Daoy (cell line): ENCODE results near the genes ABHD12B, TMX1 and TXNDC16.

GRCh38 chr14:50531700-50532219 is 609 bp downstream of the MAP4K5 start:
- RAMPAGE, long total RNA, result no peak

GRCh38 chr14:50559561-50559911 is 409 bp upstream of the ATL1 start:
- RAMPAGE, long total RNA, result no peak

GRCh38 chr14:50659745-50660247 is 8.3 kb downstream of the SAV1 start:
- RAMPAGE, long total RNA, result no peak

- RAMPAGE, long total RNA, result no peak
Observed at GRCh38 chr14:50871861-50872308, at the start of gene ABHD12B. ABHD12B (plus strand) TSS chr14:50872053.

DNA sequence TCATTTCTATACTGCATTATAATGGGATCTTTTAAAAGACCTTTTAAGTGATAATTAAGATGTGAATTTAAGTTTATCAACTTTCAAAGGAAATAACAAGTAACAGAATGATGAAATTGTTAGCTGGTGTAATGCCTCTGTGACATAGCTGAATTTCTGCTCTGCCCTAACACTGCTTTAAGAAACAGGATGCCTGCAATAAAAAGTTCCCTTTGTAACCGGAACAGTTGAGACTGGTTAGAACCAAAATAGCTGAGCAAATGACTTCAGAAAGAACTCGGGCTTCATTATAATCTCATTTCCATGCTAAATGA is 23.4 kb upstream of the PYGL start:
- RAMPAGE, long total RNA, result no peak

GRCh38 chr14:50996896-50997352 is 52.6 kb upstream of the PYGL start:
- RAMPAGE, long total RNA, result no peak

- RAMPAGE, long total RNA, result start-site peak on the plus strand at chr14:51240238-51240279, 489 and 595 reads in 2 replicates
Observed at GRCh38 chr14:51239713-51241004, at the start of gene TMX1. TMX1 (plus strand) TSS chr14:51240247.

- RAMPAGE, long total RNA, result no peak
Observed at GRCh38 chr14:51395217-51396008, 155.4 kb downstream of the TMX1 start.

DNA sequence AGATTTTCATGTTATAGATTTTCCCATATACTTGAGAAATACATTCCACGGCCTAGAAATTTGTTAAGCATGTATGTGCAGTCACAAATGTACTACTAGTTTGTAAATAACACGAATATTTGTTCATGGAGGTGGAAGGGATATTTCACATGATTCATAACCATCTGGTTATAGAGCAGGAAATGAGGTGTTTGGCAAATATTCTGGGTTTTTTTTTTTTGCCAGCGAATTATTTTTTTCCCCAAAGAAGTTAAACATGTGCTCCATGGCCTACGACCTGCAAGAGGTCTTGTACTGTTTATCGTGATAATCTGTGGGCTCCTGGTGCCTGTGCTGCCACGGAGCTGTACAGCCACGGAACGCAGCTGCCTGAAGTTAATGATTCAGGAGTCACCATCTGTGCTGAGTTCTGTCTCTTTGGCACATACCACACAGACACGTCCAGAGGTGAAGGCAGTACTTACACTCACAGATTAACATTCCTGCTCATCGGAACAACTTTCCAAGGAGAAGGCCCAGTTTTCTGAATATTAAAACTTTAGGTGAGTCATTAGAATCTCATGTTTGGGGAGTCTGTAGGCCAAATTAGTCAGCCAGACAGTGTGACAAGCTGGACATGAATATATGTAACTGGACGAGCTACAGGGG is 156.3 kb downstream of the TMX1 start:
- RAMPAGE, long total RNA, result no peak

- RAMPAGE, long total RNA, result no peak
Observed at GRCh38 chr14:51905587-51906148, 45.3 kb downstream of the GNG2 start.

GRCh38 chr14:51930511-51930909 is 58.8 kb upstream of the RTRAF start:
- RAMPAGE, long total RNA, result no peak

DNA sequence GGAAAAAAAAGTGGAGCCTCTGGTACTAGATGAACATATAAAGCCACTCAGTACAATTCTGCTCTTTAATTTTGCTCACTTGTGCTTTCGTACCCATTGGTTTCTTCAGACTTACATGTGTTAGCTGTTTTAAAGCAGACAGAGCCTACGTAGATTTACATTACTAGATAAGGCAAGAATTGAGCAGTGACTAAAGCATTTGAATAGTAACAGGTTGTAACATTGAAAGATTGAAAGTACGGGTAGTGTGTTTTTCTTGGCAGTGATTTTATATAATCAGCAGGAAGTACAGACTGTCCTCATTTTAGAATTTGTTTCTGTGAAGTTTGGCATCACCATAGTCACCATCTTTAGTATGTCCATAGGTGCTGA is 13.9 kb downstream of the RTRAF start:
- RAMPAGE, long total RNA, result no peak

GRCh38 chr14:52279254-52279898 is 11.9 kb downstream of the PTGDR start:
- RAMPAGE, long total RNA, result no peak

DNA sequence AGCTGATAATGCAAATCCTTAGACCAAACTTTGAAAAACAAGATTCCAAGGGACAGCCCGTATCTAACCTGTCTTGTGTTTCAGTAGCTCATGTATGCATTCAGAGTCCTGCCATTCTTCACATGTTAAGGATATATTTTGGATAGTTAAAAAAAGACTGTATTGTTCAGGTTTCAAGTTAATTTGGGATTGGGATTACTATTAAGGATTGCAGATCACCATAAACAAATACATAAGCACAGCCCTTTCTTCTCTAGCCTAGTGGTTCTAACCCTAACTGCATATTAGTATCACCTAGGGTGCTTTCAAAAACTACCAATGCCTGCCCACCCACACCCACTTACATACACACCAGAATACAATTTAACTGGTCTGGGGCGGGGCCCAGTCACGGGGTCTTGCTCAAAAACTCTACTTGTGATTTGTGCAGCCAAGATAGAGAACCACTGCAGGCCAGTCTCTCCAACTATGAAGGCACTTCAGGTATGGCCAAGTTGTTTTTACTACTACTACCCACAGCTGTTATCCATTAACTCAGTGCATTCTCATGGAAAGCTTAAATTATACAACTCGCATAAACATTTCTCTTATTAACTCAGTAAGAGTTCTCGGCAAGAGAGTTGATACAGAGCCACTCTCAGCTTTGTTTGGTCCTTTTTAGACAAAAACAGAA is 85.6 kb downstream of the PTGER2 start:
- RAMPAGE, long total RNA, result no peak

DNA sequence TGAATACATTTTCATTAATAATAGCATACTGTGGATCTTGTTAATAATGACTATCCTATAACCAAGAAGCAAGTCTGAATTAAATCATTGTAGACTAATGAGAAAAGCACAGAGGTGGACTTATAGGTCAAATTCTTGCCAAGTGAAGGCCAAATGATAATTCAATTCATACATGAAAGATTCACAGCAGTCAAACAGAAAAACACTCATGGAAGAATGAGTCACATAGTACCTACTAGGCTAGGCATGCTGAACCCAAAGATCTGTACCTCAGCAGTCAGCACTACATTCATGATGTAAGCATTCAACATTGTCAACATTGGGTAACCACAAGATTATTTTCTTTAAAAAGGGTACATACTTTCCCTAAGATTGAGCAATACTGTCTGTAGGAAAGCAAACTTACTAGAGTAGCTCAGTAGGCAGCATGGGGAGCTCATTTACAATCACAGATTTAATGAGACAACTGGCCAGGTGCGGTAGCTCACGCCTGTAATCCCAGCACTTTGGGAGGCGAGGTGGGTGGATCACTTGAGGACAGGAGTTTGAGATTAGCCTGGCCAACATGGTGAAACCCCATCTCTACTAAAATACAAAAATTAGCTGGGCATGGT is 94.4 kb downstream of the TXNDC16 start:
- RAMPAGE, long total RNA, result no peak

GRCh38 chr14:52551472-52552604 is at the start of gene TXNDC16:
TXNDC16 (minus strand) TSS chr14:52552505.
- RAMPAGE, long total RNA, result no peak

DNA sequence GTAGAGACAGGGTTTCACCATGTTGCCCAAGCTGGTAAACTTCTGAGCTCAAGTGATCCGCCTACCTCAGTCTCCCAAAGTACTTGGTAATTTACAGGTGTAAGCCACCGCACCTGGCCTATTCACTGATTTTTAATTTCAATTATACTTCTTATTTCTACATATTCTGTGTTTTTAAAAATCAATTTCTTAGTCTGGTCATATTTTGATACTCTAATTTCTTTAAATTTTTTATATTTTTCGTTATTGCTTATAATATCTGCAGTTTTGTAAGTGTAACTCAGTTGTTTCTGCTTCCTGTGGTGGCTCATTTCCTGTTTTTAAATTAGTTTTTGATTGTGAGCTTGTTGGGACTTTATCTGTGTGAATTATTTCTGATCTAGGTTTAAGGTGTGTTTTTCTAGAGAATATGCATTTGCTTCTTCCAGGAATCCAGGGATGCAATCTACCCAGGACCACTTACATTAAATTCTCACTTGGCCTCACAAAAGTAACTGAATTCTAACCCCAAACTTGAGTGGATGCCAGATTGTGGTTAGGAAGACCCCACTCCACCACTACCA is 11.7 kb downstream of the STYX start:
- RAMPAGE, long total RNA, result no peak

DNA sequence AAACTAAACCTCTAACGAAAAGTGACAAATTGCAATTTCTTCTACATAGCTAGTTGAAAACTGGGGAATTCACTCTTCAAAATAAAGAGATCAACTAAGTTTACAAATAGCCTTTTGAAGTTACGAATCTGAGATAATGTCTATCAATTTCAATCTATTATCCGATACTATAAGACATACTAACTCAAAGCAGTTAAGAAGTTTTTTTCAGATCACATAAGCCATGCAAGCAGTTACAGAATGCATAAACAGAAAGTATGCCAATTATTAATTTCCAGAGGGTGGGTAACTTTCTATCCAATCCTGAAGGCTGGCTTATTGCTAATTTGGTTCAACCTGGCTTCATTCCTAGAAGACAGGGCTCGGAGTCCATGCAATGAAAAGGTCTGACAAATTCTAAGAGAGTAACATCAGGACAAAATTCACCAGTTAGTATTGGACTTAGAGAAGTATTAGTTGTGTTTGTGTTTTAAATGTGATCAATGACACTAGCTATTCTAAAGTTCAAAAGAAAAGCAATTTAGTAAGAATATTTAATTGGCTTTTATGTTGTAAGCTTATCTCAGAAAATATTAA is 15.0 kb downstream of the FERMT2 start:
- RAMPAGE, long total RNA, result no peak

DNA sequence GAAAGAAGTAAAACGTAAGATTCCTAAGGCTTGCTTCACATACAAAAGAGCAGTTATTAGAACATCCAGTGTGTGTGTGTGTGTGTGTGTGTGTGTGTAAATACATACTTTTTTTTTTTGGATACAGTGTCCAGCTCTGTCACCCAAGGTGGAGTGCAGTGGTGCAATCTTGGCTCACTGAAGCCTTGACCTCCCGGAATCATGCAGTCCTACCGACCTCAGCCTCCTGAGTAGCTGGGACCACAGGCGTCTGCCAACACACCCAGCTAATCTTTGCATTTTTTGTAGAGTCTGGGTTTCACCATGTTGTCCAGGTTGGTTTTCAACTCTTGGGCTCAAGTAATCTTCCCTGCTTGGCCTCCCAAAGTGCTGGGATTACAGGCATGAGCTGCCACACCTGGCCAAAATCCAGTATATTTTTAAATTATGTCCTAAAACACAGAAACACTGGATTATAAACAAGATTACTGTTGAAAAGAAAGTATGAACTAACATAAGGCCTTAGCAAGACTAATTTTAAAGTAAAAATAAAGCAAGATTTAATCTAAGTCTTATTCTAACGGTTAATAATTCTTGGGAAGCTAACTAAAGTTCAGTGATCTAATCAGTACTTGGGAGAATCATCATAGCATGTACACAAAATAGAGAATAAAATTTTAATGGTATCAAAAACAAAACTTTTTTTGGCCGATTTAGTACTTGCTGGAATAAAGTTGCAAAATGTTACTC is 92.6 kb upstream of the FERMT2 start:
- RAMPAGE, long total RNA, result no peak

DNA sequence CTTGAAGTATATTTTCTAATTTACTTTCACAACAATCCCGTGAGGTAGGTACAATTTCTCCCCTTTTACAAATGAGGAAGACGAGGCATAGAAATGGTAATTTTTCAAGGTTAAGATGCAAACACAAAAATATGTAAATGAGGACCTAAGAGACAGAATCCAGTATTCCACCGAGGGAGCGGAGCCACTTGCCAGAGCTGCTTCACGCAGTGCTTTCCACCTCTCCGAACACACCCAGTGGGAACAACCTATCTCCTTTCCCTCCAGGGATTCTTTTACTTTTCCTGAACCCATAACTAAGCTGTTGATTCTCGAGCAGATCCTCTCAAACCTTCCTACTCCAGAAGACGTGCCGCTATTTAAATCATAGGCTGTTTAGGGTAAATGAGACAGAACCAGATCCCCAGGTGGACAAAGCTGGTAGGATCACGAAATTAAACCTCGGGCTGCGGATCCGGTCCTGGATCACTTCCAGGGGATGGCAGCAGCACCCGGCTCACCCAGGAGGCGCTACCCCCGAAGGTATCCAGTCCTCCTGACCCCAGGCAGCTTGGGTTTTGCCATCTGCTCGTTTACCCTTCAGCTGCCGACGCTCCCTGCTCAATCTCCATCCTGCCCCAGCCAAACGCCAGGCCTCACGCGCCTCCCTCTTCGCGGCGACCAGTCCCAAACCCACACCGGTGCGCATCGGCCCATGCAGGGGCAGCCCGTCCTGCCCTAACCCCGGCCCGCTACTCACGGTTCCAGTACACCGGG is 1.4 kb downstream of the DDHD1 start:
- RAMPAGE, long total RNA, result no peak